ENCODE measurements around the genes COMP, SLC25A42 and NCAN.

DNA sequence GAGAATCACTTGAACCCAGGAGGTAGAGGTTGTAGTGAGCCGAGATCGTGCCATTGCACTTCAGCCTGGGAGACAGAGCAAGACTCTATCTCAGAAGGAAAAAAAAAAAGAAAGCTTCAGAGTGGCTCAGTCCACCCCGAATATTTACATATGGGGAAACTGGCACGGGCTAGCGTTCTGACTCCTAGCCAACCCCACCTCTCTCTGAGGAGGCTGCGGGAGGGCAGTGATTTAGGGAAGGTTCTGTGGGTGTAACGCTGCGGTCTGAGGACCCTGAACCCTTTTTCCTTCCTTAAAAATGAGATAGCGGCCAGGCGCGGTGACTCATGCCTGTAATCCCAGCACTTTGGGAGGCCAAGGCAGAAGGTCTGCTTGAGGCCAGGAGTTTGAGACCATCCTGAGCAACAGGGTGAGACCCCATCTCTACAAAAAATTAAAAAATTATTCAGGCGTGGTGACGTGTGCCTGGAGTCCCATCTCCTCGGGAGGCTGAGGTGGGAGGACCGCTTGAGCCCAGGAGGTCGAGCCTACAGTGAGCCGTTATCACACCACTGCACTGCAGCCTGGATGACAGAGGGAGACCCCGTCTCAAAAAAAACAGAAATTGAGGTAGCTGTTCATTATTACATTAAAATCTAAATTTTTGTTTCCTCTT, 4.9 kb downstream of the LRRC25 start:
- PRO-cap, result no peak

DNA sequence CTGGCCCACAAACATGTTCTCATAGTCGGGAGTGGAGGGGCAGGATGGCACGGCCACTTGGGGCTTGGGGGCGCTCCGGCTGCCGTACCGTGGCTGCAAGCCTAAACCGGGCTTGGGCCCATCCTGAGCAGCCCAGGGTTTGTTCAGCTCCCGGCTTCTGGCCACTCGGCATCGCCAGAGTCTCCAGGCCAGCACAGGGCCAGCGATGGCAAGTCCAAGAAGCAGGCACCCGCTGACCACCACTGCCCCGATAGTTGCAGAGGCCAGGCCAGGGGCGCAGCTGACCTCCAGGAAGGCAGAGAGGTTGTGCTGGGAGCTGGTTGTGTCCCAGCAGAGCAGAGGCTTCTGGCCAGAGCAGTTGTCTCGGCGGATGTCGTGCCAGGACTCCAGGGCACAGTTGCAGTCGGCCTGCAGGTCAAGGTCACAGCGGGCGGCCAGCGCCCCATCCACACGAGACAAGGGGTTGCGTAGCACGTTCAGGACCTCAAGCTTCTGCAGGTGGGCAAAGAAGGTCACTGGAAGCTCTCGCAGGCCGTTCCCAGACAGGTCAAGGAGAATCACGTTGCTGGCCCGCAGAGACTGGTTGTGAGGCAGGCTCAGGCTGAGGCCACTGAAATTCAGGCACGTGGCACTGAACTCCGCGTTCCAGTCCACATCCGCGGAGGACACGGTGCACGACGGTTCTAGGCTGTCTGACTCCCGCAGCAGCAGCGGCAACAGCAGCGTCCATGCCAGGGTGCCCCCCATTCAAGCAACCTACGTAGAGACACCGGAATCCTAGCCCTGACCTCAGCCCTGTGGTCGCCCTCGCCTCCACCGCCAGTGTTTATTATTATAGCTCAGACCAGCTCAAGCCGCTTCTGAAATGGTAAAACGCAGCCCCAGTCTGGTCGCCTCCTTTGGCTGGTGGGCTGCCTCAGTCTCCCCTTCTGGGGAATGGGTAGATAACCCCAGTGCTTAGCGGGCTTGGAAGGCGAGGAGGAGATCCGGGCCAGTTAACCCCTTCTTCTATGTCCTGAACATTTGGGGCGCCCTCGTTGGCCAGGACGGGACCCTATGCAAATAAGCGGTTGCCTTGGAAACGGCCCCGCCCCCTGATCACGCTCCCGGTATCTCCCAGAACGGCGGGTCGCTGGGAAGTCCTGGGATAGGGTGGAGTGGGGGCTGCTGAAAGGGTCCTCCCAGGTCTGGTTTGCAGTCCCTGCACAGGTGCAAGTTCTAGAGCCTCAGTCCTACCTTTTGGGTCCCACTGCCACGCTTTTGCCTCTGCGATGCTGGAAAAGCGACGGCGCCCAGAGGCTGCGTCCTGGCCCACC, 747 bp downstream of the LRRC25 start:
- PRO-cap, result no peak

DNA sequence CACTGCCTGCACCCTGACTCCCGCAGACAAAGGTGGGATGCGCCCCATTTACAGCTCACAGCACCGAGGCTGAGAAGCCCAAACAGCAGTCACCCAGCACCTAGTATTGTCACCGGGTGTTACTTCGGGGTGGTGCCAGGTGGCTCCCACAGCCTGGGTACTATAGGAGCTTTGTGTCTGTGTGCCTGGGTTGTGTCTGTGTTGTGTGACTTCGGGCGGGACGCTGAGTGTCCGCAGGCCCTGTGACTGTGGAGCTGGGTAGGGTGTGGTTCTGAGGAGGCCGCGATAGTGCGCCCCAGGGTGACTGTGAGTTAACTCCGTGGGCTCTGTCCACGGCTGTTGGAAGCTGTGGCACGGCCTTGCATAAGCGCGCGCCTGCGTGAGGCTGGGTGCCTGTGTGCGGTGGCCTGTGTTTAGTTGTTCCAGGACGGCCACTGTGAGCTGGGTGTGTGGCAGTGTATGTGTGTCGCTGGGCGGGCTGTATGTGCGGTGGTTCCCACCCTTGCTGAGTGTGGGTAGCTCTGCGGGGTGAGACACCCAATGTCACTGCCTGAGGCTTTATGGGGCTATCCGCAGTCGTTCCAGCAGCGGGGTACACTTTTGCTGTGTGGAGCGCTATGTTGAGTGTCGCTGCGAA, 615 bp upstream of the SSBP4 start:
- PRO-cap, result no peak

GRCh38 chr19:18457003-18457869, 19.3 kb upstream of the ISYNA1 start:
- PRO-cap, result no peak

DNA sequence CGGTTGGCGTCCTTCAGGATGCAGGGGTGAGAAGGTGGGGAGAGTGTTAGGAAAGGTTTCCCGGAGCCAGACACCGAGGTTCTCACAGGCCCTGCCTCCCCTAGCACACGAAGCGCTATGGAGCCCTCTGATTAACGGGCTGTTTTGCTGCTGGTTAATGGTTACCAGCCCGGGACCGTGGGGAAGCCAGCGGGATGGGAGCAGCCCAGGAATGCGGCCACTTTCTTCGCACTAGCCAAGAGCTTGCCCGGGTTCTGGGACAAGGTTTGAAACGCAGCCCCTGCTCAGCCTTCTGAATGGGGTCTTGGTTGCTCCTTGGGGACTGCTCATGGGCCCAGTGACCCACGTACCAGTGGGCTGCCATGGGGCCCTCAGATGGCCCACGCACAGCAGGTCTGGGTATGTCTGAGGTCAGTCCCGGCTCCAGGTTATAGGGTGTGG, 31.3 kb upstream of the ISYNA1 start:
- PRO-cap, result no peak

DNA sequence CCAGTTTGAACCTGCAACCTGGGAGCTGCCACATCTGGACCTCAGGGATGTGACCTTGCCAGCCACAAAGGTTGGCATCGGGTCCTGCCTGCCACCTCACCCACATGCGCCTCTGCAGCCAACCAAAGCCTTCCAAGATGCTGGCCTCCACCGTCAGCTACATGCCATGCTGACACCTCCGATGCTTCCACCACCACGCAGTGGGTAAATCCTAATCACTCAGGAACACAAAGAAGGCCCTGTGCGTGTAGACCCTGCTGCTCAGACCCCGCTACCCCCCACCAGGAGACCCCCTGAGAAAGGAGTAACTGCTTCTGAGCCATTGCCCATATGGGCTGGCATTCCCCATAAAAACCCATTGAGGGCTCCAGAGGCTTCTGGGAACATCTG, 35.0 kb downstream of the ELL start:
- PRO-cap, result no peak

DNA sequence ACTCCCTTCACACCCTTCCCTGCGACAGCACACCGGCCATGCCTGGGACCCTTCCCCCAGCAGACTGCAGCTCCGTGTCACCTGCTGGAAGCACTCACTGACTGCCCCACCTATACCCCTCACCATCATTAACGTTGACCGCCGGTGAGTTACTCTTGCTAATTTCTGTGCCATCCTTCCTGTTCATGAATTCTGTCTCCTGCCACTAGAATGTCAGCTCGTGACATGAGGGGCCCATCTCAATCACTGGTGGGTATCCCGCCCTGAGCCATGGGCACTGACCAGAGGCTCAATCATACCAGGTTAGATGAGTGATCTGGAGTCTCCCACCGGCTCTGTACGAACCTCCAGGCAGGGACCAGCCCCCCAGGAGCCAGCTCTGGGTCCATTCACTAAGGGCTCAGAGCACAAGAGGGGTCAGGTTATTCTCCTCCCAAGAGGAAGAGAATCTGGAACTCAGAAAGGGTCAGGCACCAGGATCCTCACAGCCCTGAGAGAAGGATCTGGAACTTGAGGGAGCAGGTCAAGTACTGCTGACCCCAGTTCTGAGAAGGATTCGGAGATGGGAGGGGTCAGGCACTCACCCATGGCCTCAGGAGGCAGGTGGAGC, 5.5 kb downstream of the ELL start:
- PRO-cap, result no peak

GRCh38 chr19:18648837-18649446, 12.1 kb downstream of the KLHL26 start:
- PRO-cap, result bidirectional peak, plus-strand start at chr19:18649245, minus-strand start at chr19:18648997

DNA sequence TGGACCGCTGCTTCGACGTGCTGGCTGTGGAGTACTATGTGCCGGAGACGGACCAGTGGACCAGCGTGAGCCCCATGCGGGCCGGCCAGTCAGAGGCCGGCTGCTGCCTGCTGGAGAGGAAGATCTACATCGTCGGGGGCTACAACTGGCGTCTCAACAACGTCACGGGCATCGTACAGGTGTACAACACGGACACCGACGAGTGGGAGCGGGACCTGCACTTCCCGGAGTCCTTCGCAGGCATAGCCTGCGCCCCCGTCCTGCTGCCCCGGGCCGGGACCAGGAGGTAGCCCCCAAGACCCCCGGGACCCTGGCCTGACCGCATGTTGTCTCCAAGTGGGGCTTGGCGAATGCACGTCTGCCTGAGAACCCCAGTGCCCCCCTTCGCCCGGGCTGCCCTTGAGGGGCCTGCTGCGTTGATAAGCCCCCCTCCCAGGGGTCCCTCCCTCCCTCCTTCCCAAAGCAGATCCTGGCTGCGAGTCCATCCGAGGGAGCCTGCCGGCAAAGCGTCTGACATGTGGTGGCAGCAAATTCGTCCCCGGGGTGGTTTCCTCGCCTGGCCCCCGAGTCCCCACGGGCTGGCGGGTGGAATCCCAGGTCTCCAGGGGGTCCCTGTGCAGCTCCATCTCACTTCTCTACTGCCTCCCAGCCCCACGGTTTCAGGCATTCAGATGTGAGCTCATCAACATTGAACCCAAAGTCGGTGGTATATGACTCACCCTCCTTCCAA, 14.4 kb upstream of the CRTC1 start:
- PRO-cap, result no peak

- PRO-cap, result no peak
Observed at GRCh38 chr19:18785027-18785332, 6.1 kb downstream of the COMP start.

GRCh38 chr19:18790945-18791694, at the start of gene COMP:
COMP (minus strand) TSS chr19:18791305.
- PRO-cap, result bidirectional peak, plus-strand start at chr19:18791429, minus-strand start at chr19:18791305

DNA sequence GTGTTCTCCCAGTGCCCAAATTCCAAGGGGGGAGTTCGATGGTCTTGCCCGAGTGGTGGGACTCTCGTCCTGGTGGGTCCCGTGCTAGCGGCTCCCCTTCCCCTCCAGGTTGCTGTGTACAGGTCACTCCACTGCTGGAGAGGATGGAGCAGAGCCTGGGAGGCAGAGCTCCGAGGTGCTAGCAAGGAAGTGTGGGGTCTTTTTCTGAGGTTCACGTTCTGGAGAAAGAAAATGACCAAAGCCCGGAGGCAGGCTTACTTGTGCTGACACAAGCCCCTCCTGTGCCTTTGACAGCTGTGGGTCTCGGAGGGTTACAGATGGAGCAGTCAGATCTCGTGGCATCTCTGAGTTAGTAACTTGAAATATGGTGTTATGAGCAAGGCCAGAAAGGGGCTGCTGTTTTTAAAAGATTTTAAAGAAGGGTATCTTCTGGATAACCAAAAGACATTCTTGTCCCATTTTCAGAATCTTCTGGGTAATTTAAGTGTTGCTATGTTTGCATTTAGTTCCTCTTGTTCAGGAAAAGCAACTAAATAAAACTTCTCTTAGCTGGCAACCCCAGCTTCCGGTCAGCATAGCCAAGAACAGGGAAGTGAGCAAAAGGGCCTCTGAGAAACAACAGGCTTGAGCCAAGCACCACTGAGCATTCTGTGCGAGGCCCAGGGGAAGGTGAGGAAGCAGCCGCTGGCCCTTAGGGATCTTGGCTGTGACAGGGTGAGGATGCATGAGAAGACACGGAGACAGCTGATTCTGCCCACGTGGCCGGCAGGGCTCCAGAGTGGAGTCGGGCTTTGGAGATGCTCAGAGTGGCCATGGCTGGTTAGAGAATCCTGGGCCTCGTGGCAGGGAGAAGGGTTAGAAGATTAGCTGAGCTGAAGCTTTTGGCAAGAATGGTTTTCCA, 16.9 kb downstream of the UPF1 start:
- PRO-cap, result unidirectional peak, plus-strand start at position 646 of the sequence

- PRO-cap, result no peak
Observed at GRCh38 chr19:18855742-18856816, 24.3 kb downstream of the UPF1 start.

- PRO-cap, result no peak
Observed at GRCh38 chr19:18868013-18868950, 27.7 kb downstream of the CERS1 start.

DNA sequence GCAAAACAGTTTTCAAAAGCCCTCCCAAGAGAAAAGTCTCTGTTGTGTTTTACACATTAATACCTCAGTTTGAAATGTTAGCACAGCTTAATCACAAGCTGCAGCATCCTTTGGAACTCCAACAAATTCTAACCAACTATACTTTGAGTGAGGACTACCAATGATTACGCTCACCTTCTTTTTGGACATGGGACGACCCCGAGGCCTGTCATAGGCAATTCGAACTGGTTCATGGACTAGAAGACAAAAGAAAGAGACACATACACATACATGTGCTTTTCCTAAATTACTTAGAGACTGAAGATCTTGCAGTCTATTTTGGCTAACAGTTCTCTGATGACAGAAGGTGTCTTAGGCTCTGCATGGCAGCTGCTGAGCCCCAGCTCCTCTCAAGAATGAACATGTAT, 31.9 kb downstream of the SUGP2 start:
- PRO-cap, result no peak

DNA sequence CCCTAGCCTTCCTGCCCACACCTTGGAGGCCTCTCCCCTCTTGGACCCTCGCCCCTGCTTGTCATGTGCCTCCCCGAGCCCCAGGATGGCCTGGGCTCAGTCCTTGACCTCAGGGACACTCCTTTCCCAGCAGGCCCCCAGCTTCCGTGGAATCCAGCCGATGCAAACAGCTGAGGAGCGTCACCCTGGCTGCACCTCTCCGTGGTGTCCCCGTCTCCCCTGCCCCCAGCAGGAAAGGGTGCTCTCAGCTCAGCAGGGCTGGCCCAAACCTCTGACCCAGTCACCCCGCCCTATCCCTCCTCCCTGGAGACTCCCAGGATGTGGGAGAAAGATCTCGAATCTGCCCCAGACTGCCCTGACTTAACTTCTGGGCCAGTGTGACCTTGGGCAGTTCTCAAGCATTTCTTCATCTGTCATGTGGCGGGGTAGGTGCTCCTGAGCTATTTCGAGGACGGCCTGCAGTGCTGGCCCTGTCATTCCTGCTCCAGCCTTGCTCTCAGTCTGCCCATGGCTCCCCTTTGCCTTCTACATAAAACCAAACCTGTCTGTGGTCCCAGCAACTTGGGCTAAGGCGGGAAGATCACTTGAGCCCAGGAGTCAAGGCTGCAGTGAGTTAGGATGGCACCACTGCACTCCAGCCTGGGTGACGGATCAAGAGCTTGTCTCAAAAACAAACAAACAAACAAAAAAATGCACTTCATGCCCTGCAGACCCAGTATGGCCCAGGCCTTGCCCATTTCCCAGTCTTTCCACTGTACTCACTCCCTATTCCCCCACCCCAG, 4.5 kb upstream of the SLC25A42 start:
- PRO-cap, result no peak

DNA sequence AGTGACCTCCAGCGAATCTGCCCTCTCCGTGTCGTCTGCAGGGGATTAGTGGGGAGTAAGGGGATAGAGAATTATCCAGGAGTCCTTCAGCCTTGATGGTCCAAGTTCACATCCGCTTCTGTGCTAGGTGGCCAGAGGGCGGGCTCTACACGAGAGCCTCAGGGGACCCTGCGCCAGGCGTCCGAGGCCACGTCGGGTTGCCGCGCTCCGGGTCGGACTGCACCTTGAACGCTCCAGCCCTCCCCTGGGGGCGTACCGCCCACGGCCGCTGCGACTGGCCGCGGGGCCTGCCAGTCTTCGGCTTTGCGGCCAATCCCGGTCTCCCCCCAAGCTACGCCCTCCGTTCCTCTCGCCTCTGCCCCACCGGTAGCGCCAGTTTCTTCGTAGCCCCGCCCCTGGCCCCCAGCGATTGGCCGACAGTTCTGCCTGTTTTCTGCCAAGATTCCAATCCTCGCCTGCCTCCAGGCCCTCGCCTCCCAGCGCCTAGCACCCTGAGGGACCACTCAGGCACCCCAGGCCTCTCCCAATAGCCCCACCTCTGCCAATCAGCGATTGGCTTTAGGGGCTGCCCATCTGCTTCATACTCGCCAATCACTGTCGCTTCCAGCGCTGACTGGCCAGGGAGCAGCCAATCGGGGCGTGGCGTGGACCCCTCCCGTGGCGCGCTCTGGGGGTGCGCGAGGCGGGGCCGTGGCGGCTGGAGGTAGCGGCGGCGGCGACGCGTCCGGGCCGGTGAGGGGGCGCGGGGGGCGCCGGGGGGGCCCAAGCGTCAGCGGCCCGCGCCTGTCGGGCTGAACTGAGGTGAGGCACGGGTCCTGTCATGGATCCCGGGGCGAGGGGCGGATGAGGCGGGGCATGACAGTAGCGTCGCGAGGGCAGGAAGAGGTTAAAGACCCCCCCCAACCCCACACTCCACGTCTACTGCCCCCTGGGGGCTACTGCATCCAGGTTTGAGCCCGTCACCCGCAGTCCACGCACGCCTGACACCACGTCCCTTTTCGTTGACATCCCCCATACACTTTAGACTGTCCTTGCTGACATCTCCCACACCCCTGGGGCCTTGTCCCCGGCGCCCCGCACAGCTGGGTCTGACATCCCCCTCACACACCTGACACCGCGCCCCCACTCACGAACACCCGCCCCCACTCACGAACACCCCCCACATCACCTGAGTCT, at the start of gene SLC25A42:
Gene SLC25A42 (plus strand): TSS at position 680 of the 1,176 bp plus-strand sequence.
- PRO-cap, result unidirectional peak, minus-strand start at position 120 of the sequence; unidirectional peak, minus-strand start at position 246 of the sequence; unidirectional peak, plus-strand start at position 680 of the sequence

- PRO-cap, result no peak
Observed at GRCh38 chr19:19167375-19167858, 2.6 kb downstream of the MEF2B start.

GRCh38 chr19:19211619-19212246, at the start of gene NCAN:
NCAN (plus strand) TSS chr19:19211958.
- PRO-cap, result no peak

- PRO-cap, result unidirectional peak, plus-strand start at chr19:19377996; unidirectional peak, plus-strand start at chr19:19378032
Observed at GRCh38 chr19:19377551-19378136, 27.8 kb upstream of the GATAD2A start.

Measured in tibial artery (tissue), 1 donor.